Metastatic Breast Carcinoma in the Brain (tissue), 10 donors: ENCODE measurements around the gene NOP14.

GRCh38 chr4:2786877-2787812 is 5.7 kb upstream of the SH3BP2 start:
- PRO-cap, 10 experiments: no peak in any of the 10 experiments

- PRO-cap, 10 experiments: no peak in any of the 10 experiments
These were observed 2.4 kb upstream of the SH3BP2 start for GRCh38 chr4:2790436-2790910.

GRCh38 chr4:2806910-2807527 is 14.1 kb downstream of the SH3BP2 start:
- PRO-cap, 10 experiments: no peak in any of the 10 experiments

DNA sequence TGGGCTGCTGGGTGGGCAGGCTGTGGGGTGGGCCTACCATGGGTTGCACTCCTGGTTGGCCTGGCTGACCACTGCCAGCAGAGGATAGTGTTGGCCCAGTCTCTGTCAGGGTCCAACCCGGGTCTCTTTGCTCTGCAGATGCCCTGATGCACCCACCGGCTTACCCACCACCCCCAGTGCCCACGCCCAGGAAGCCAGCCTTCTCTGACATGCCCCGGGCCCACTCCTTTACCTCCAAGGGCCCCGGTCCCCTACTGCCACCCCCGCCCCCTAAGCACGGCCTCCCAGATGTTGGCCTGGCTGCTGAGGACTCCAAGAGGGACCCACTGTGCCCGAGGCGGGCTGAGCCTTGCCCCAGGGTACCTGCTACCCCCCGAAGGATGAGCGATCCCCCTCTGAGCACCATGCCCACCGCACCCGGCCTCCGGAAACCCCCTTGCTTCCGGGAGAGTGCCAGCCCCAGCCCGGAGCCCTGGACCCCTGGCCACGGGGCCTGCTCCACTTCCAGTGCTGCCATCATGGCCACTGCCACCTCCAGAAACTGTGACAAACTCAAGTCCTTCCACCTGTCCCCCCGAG is 14.2 kb upstream of the ADD1 start:
- PRO-cap, 10 experiments: no peak in any of the 10 experiments

GRCh38 chr4:2862410-2863042 is 18.9 kb downstream of the ADD1 start:
- PRO-cap, 10 experiments: peak in 3 of 10 experiments; most common minus-strand start chr4:2862641 (in 3)

DNA sequence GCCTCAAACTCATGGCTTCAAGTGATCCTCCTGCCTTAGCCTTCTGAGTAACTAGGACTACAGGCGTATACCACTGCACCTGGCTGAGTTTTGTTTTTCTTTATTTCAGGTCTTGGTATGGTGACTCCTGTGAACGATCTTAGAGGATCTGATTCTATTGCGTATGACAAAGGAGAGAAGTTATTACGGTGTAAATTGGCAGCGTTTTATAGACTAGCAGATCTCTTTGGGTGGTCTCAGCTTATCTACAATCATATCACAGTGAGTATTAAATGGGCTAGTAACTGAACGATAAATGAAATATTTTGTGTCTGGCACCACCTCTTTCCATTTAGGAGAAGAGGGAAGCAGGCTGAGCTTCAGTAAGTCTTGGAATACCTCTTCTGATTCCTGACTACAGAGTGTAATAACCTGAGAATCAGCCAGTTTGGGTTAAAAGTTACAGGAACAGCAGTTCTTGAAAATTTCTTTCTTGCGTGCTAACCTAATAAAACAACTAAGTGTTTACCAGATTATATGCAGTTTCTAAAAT is 40.8 kb downstream of the ADD1 start:
- PRO-cap, 10 experiments: no peak in any of the 10 experiments

- PRO-cap, 10 experiments: no peak in any of the 10 experiments
These were observed 30.0 kb downstream of the MFSD10 start for GRCh38 chr4:2904495-2905070.

- PRO-cap, 10 experiments: peak in 10 of 10 experiments; most common plus-strand start chr4:2962966 (in 2); most common minus-strand start chr4:2963406 (in 6)
These were observed at the start of gene NOP14 for GRCh38 chr4:2962741-2963524. Gene NOP14, minus strand, starts transcription at chr4:2963406.

DNA sequence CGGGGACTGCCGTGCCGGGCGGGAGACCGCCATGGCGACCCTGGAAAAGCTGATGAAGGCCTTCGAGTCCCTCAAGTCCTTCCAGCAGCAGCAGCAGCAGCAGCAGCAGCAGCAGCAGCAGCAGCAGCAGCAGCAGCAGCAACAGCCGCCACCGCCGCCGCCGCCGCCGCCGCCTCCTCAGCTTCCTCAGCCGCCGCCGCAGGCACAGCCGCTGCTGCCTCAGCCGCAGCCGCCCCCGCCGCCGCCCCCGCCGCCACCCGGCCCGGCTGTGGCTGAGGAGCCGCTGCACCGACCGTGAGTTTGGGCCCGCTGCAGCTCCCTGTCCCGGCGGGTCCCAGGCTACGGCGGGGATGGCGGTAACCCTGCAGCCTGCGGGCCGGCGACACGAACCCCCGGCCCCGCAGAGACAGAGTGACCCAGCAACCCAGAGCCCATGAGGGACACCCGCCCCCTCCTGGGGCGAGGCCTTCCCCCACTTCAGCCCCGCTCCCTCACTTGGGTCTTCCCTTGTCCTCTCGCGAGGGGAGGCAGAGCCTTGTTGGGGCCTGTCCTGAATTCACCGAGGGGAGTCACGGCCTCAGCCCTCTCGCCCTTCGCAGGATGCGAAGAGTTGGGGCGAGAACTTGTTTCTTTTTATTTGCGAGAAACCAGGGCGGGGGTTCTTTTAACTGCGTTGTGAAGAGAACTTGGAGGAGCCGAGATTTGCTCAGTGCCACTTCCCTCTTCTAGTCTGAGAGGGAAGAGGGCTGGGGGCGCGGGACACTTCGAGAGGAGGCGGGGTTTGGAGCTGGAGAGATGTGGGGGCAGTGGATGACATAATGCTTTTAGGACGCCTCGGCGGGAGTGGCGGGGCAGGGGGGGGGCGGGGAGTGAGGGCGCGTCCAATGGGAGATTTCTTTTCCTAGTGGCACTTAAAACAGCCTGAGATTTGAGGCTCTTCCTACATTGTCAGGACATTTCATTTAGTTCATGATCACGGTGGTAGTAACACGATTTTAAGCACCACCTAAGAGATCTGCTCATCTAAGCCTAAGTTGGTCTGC is 635 bp downstream of the HTT start:
- PRO-cap, 10 experiments: peak in 9 of 10 experiments; most common plus-strand start position 965 of the sequence (in 3); most common minus-strand start position 732 of the sequence (in 9)

DNA sequence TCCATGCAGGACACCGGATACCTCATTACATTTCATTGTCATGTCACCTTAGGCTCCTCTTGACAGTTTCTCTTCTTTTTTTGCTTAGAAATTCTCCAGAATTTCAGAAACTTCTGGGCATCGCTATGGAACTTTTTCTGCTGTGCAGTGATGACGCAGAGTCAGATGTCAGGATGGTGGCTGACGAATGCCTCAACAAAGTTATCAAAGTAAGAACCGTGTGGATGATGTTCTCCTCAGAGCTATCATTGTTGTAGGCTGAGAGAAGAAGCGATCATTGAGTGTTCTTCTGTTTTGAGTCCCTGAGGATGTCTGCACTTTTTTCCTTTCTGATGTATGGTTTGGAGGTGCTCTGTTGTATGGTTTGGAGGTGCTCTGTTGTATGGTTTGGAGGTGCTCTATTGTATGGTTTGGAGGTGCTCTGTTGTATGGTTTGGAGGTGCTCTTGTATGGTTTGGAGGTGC is 24.7 kb downstream of the HTT start:
- PRO-cap, 10 experiments: no peak in any of the 10 experiments

DNA sequence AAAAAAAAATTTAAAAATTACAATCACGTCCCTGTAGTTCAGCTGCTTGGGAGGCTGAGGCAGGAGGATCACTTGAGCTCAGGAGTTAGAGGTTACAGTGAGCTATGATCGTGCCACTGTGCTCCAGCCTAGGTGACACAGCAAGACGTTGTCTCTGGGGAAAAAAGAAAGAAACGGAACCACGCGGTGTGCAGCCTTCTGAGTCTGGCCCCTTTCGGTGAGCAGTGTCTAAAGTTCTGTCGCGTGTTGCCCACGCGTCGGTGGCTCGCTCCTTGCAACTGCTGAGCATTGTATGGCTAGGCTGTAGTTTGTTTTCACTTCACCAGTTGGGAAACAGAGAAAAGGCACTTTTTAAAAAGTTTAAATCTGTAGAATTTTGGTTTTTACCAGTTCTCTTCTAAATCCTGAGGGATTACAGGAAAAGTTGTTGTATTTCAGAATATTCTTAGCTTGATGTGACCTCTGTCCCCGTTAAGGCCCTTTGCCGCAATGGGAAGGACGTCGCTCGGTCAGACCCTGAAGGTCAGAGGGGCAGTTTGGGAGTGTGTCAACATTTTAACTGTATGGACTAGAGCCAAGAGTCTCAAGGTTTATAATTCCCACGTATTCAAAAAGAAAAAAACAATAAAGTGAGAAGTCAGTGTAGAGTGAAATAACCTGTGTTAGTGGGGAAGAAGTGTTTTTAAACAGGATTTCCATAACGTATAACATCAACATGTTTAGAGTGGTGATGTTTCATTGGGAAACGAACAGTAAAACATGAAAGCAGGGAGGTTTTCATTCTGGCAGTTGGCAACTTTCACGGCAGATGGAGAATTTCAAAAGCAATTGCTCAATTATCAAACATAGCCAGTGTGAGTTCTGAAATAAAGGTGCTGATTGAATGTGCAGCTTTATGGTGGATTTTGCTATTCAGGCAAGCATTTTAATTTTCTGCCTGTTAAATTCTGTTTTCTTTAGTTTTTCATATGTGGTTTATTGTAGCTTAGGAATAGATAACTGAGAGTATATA is 45.8 kb upstream of the MSANTD1 start:
- PRO-cap, 10 experiments: no peak in any of the 10 experiments

DNA sequence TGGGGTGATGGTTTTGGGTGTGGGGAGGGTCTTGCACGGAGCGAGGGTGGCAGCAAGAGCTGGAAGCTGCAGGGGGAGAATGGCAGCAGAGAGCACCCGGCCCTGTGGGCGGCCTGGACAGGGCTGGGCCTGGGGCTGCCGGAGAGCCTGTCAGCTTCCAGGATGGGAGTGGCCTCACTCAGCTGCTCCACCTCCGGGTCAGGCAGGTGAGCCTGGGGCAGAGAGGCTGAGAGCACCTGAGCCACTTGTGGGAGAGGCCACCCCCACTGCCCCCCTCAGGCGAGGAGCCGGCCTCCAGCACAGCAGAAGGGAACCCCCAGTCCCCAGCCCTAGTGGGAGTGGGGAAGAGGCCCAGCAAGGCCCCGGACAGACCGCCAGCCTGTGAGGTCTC is 1.6 kb downstream of the MSANTD1 start:
- PRO-cap, 10 experiments: peak in 1 of 10 experiments; most common plus-strand start position 205 of the sequence (in 1); most common minus-strand start position 81 of the sequence (in 1)

DNA sequence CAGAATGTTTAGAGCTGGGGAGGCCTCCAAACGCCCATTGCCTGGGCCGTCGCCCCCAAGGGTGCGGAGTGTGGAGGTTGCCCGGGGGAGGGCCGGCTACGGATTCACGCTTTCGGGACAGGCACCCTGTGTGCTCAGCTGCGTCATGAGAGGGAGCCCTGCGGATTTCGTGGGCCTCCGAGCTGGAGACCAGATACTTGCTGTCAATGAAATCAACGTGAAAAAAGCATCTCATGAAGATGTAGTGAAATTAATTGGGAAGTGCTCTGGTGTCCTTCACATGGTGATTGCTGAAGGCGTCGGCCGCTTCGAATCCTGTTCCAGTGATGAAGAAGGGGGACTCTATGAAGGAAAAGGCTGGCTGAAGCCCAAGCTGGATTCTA is 23.3 kb downstream of the RGS12 start:
- PRO-cap, 10 experiments: no peak in any of the 10 experiments

DNA sequence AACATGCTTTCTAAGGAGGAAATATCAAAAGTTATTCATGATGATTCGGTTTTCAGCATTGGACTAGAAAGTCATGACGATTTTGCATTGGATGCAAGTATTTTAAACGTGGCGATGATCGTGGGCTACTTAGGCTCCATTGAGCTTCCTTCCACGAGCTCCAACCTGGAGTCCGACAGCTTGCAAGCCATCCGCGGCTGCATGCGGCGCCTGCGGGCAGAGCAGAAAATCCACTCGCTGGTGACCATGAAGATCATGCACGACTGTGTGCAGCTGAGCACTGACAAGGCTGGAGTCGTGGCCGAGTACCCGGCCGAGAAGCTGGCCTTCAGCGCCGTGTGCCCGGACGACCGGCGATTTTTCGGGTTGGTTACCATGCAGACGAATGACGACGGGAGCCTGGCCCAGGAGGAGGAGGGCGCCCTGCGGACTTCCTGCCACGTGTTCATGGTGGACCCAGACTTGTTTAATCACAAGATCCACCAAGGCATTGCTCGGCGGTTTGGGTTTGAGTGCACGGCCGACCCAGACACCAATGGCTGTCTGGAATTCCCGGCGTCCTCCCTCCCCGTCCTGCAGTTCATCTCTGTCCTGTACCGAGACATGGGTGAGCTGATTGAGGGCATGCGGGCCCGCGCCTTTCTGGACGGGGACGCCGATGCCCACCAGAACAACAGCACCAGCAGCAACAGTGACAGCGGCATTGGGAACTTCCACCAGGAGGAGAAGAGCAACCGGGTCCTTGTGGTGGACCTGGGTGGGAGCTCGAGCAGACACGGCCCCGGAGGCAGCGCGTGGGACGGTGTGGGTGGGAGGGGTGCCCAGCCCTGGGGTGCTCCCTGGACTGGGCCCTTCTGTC is 24.2 kb downstream of the RGS12 start:
- PRO-cap, 10 experiments: no peak in any of the 10 experiments

DNA sequence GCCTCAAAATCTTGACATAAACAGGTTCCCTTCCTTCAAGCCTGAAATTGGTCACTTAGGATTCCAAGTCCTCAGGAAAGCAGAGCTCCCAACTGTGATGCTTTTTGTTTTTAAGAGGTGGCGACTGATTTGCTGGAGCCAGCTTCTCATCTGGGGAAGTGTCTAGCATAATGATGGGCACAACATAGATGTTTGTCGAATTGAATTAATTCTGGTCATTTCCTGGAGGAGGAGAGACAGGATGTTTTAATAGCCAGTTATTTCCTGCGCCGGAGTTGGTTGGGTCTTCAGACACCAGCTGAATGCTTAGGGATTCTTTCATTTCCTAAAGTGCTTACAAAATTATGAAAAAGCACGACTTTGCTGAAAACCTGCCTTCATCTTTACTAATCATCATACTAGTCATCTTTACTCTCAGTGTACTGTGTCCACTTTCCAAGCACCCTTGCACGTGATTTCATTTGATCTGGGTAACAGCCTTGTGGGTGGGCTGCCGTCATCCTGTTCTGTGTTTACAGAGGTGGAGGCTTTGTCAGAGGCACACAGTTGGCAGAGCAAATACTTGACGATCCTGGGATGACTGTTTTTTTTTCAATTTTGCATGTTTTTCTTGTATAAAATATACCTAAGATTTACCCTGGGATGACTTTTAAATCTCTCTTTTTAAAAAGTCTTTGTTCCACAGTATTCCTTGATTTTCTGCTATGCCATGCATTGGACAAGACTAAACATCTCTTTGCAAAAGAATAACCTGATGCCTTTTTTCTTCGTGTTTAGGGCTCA is 49.5 kb downstream of the RGS12 start:
- PRO-cap, 10 experiments: no peak in any of the 10 experiments

DNA sequence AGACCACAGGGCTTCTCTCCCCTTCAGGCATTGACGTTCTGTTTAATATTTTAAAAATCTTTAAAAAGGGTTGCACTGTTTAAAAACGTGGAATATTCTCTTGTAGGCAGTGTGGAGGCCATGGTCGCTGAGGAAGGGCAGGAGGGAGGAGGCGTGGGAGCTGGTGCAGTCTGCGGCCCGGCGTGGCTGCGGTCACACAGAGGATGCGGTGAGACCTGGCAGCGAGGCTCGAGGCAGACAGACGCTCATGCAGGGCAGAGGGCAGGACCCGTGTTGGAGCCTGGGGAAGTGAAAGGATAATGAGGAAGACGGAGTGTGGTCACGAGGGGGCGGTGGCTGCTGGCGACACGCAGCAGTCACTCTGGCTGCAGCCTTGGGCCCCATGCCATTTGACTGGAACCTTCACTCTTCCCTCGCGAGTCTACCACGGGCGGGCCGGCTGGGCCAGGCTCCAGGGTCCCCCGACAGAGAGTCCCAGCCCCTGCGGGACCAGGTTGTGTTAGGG is 68.9 kb upstream of the HGFAC start:
- PRO-cap, 10 experiments: peak in 2 of 10 experiments; most common plus-strand start position 405 of the sequence (in 1); most common minus-strand start position 205 of the sequence (in 1)

DNA sequence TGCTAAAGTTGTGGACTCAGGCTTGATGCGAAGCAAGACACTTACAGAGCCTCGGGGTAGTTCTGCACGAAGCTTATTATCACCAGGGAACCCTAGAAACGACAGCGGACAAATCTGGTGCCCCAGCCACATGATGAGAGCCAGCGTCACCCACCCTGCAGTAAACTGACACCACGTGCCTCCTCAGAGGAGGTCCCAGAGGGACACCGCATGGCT is 36.7 kb upstream of the HGFAC start:
- PRO-cap, 10 experiments: no peak in any of the 10 experiments

DNA sequence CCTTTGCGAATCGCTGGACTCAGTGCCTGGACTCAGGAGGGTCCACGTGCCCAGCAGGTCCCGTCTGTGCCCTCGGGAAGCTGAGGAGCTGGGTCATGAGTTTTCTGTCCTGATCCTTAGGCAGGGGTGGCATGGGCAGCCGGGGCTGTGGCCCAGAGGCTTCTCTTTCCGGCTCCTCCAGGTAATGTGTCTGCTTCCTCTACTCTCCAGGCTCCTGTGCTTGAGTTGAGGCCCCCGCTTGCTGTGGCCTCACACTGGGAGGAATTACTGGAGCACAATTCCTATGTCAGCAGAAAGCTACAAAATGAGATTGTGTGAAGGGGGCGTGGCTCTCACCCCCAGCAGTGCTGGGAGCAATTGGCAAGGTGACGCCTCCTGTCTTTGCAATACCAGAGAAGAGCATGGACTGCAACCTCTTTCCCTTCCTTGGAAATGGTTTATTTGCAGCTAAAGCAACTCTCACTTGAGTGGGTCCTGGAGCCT is 33.1 kb upstream of the HGFAC start:
- PRO-cap, 10 experiments: peak in 1 of 10 experiments; most common plus-strand start position 386 of the sequence (in 1)

- PRO-cap, 10 experiments: no peak in any of the 10 experiments
These were observed 44.2 kb upstream of the LRPAP1 start for GRCh38 chr4:3576351-3576959.

- PRO-cap, 10 experiments: no peak in any of the 10 experiments
These were observed 6.8 kb upstream of the ADRA2C start for GRCh38 chr4:3759395-3759698.